ENCODE measurements around a stretch of chr7.

DNA sequence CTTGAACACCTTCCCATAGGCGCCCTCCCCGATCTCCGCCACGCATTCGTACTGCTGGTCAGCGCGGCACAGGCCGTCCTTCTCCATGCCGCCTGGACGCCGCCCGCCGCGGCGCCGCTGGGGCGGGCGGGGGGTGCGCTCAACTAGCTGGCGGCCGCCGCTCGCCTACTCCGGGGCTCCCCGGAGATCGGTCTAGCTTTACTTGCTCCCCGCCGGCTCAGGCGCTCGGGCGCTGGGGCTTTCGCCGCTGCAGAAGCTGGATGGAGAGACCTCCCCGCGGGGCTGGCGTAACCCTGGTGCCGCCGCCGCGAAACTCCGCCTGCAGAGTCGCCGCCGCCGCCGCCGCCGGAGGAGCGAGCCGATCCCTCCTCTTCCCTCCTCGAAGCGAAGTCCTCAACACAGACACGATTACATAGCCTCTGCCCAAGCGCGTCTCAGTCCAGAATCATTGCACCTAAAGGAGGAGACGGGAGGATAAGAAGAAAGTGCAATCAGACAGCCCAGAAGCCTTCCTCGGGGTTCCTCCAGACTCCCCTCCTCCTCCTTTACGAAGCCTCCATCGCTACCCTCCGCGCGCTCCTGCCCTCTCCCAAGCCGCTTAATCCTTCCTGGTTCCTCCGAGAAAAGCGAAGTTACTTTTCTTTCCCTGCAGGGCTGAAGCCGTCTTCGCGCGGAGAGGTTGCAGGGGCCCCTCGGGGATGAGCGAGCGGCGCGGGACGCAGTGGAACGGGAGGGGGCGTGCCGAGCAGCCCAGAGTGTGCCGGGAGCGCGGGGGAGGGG, 2.9 kb downstream of the CDK6 start:
- RRBS, 2 experiments: no CpG with 5 or more reads among the region's 81 CpGs
CAGE:
- cytosol, long polyA minus RNA: no peak
- cytosol, long polyA plus RNA: no peak
- long polyA plus RNA: no peak
- nucleus, long polyA minus RNA: no peak
- nucleus, long polyA plus RNA: no peak

GRCh38 chr7:92835878-92836363, 452 bp downstream of the CDK6 start:
- RRBS, 2 experiments: no CpG with 5 or more reads among the region's 23 CpGs
CAGE:
- cytosol, long polyA minus RNA: no peak
- cytosol, long polyA plus RNA: no peak
- long polyA plus RNA: no peak
- nucleus, long polyA minus RNA: no peak
- nucleus, long polyA plus RNA: no peak

DNA sequence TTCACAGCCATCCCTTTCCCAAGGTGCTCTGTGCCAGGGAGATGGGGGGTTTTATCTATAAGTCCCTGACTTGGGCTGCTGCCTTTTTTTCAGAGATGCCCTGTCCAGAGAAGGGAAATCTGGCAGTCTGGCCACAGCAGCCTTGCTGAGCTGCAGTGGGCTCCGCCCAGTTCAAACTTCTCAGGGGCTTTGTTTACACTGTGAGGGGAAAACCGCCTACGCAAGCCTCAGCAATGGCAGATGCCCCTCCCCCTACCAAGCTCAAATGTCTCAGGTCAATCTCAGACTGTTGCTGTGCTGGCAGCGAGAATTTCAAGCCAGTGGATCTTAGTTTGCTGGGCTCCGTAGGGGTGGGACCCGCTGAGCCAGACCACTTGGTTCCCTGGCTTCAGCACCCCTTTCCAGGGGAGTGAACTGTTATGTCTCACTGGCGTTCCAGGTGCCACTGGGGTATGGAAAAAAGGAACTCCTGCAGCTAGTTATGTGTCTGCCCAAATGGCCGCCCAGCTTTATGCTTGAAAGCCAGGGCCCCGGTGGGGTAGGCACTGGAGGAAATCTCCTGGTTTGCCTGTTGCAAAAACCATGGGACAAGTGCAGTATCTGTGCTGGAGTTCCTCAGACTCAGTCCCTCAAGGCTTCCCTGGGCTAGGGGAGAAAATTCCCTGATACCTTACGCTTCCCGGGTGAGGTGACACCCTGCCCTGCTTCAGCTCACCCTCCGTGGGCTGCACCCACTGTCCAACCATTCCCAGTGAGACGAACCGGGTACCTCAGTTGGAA, 90.1 kb upstream of the CDK6 start:
- RRBS, 2 experiments: no CpG with 5 or more reads among the region's 14 CpGs
CAGE:
- cytosol, long polyA minus RNA: no peak
- cytosol, long polyA plus RNA: no peak
- long polyA plus RNA: no peak
- nucleus, long polyA minus RNA: no peak
- nucleus, long polyA plus RNA: no peak

GRCh38 chr7:93147319-93147967, 742 bp downstream of the SAMD9L start:
- RRBS, 2 experiments: no CpG with 5 or more reads among the region's 6 CpGs
CAGE:
- cytosol, long polyA minus RNA: no peak
- cytosol, long polyA plus RNA: no peak
- long polyA plus RNA: no peak
- nucleus, long polyA minus RNA: no peak
- nucleus, long polyA plus RNA: no peak

- RRBS, 2 experiments: no CpG with 5 or more reads among the region's 21 CpGs
CAGE:
- cytosol, long polyA minus RNA: no peak
- cytosol, long polyA plus RNA: no peak
- long polyA plus RNA: no peak
- nucleus, long polyA minus RNA: no peak
- nucleus, long polyA plus RNA: no peak
Observed at GRCh38 chr7:93574247-93574622, 289 bp downstream of the CALCR start.

GRCh38 chr7:93590951-93592241, 16.9 kb upstream of the CALCR start:
- RRBS, 2 experiments: no CpG with 5 or more reads among the region's 36 CpGs
CAGE:
- cytosol, long polyA minus RNA: no peak
- cytosol, long polyA plus RNA: no peak
- long polyA plus RNA: no peak
- nucleus, long polyA minus RNA: no peak
- nucleus, long polyA plus RNA: no peak

GRCh38 chr7:93914386-93914939, 7.1 kb upstream of the GNG11 start:
- RRBS, 2 experiments: no CpG with 5 or more reads among the region's 7 CpGs
CAGE:
- cytosol, long polyA minus RNA: no peak
- cytosol, long polyA plus RNA: no peak
- long polyA plus RNA: no peak
- nucleus, long polyA minus RNA: no peak
- nucleus, long polyA plus RNA: no peak

GRCh38 chr7:94347870-94348556, 46.7 kb upstream of the COL1A2 start:
- RRBS, 2 experiments: no CpG with 5 or more reads among the region's 5 CpGs
CAGE:
- cytosol, long polyA minus RNA: no peak
- cytosol, long polyA plus RNA: no peak
- long polyA plus RNA: no peak
- nucleus, long polyA minus RNA: no peak
- nucleus, long polyA plus RNA: no peak

GRCh38 chr7:94374045-94374672, 20.5 kb upstream of the COL1A2 start:
- RRBS, 2 experiments: no CpG with 5 or more reads among the region's 3 CpGs
CAGE:
- cytosol, long polyA minus RNA: no peak
- cytosol, long polyA plus RNA: no peak
- long polyA plus RNA: no peak
- nucleus, long polyA minus RNA: no peak
- nucleus, long polyA plus RNA: no peak

DNA sequence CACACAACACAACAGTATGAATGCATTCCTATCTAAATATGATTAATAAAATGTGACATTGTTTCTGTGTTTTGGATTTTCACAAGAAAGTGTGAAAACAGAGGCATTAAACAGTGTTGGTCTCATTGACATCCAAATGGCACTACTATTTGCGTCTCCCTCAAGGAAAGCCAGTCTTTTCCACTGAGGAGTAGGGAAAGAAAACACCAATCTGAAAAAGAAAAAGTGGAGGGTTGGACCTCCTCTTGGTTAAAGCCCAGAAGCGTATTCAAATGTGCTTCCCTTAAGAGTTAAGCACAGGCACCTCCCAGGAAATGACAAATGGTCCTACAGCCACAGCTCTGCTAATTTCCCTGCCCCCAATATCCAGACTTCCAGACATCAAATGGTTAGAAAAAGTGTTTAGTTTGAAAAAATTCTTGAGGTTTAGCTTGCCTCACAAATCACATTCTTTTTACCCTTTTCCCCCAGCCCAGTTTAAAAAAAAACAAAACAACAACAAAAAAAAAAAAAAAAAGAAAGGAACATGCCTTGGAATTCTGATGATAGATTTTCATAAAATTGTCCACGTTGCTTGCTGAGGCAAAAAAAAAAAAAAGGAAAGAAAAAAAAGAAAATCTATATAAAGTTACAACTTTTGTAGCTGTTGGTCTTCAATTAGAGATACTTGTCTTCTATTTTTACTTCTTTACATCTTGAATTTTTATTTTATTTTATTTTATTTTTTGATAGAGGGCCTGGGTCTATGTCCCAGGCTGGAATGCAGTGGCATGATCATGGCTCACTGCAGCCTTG, 19.0 kb upstream of the COL1A2 start:
- RRBS, 2 experiments: no CpG with 5 or more reads among the region's 3 CpGs
CAGE:
- cytosol, long polyA minus RNA: no peak
- cytosol, long polyA plus RNA: no peak
- long polyA plus RNA: no peak
- nucleus, long polyA minus RNA: no peak
- nucleus, long polyA plus RNA: no peak

- RRBS, 2 experiments: no CpG with 5 or more reads among the region's 3 CpGs
CAGE:
- cytosol, long polyA minus RNA: no peak
- cytosol, long polyA plus RNA: no peak
- long polyA plus RNA: no peak
- nucleus, long polyA minus RNA: no peak
- nucleus, long polyA plus RNA: no peak
Observed at GRCh38 chr7:94424065-94424551, 29.4 kb downstream of the COL1A2 start.

- RRBS, 2 experiments: no CpG with 5 or more reads among the region's 1 CpG
CAGE:
- cytosol, long polyA minus RNA: no peak
- cytosol, long polyA plus RNA: no peak
- long polyA plus RNA: no peak
- nucleus, long polyA minus RNA: no peak
- nucleus, long polyA plus RNA: no peak
Observed at GRCh38 chr7:94429109-94429520, 34.4 kb downstream of the COL1A2 start.

- RRBS, 2 experiments: no CpG with 5 or more reads among the region's 21 CpGs
CAGE:
- cytosol, long polyA minus RNA: start-site peak on the minus strand at chr7:94663420-94663437, 6 reads; start-site peak on the minus strand at chr7:94663681-94663713, 37 reads
- cytosol, long polyA plus RNA: no peak
- long polyA plus RNA: no peak
- nucleus, long polyA minus RNA: start-site peak on the plus strand at chr7:94663589-94663674, 45 reads; start-site peak on the minus strand at chr7:94663790-94663846, 5 reads
- nucleus, long polyA plus RNA: no peak
Observed at GRCh38 chr7:94663279-94664035, 7.5 kb upstream of the SGCE start.

GRCh38 chr7:94908767-94908976, 1.3 kb downstream of the PPP1R9A start:
- RRBS, 2 experiments: no CpG with 5 or more reads among the region's 6 CpGs
CAGE:
- cytosol, long polyA minus RNA: no peak
- cytosol, long polyA plus RNA: no peak
- long polyA plus RNA: no peak
- nucleus, long polyA minus RNA: no peak
- nucleus, long polyA plus RNA: no peak

GRCh38 chr7:94972865-94973592, 65.6 kb downstream of the PPP1R9A start:
- RRBS, 2 experiments: no CpG with 5 or more reads among the region's 4 CpGs
CAGE:
- cytosol, long polyA minus RNA: no peak
- cytosol, long polyA plus RNA: no peak
- long polyA plus RNA: no peak
- nucleus, long polyA minus RNA: no peak
- nucleus, long polyA plus RNA: no peak

- RRBS, 2 experiments: no CpG with 5 or more reads among the region's 1 CpG
CAGE:
- cytosol, long polyA minus RNA: no peak
- cytosol, long polyA plus RNA: no peak
- long polyA plus RNA: no peak
- nucleus, long polyA minus RNA: no peak
- nucleus, long polyA plus RNA: no peak
Observed at GRCh38 chr7:95323378-95323755, 965 bp downstream of the PON1 start.

DNA sequence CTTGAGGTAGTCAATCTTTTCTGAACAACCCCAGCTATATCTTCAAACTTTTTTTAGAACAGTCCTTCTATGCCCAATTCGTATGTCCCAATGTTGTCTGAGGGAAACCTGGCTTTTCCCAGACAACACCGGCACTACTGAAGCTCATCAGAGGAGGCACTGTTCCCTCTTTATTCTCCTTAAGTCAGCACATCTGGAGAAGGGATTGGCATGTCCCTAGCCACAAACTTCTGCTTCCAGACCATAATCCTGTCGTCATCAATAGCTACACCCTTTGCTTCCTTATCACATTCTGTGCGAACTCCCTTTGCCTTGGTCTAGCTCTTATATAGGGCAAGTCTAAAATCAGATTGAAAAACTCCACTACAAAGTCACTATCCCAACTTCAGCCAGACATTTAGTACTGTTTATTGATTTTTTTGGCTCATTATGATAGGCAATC, 22.8 kb downstream of the PON3 start:
- RRBS, 2 experiments: no CpG with 5 or more reads among the region's 4 CpGs
CAGE:
- cytosol, long polyA minus RNA: no peak
- cytosol, long polyA plus RNA: no peak
- long polyA plus RNA: no peak
- nucleus, long polyA minus RNA: no peak
- nucleus, long polyA plus RNA: no peak

- RRBS, 2 experiments: no CpG with 5 or more reads among the region's 5 CpGs
CAGE:
- cytosol, long polyA minus RNA: no peak
- cytosol, long polyA plus RNA: no peak
- long polyA plus RNA: no peak
- nucleus, long polyA minus RNA: no peak
- nucleus, long polyA plus RNA: no peak
Observed at GRCh38 chr7:95602227-95602914, 6.1 kb upstream of the PDK4 start.

DNA sequence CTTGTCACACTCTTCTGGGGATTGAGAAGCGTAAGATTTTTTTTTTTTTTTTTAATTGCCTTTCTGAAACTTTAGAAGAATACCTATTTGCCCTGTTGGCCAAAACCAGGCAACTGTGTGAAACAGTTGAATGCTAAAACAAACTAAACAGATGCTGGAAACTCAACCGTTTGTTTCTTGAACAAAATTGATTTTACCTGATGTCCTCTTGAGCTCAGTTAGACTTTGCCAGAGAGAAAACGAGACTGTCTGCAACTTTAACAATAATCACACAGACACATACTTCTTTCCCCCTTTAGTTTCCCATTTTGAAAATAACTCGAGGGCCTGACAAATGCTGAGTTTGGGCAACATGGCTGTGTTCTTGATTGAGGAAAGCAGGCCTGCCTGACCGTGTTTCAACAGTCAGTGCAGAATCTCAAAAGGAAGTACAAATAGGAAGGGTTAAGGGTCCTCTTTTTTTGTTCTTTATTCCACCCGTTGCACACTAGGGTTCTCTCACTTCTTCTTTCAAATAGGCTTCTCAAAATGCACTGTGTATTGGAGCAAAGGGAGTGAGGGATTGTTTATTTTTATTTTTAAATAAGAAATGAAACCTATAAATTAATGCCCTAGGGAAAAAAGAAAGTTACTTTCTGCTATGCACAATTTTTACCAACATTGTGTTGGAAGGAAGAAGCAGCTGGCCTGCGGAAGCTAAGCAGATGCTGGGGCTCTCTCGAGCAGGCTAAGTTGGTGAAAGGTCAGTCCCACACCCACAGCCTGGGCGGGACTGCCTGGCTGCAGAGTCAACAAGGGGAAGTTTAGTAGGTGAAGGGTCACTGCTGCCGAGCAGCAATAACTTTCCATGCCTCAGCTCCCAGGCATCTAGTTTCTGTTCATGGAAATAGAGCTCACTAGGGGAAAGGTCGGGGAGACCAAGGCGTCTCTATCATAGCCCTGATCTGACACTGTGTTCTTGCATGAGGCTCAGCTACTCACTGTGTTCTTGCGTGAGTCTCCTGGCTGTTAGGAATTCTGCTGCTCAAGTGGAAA, 12.1 kb upstream of the PDK4 start:
- RRBS, 2 experiments: no CpG with 5 or more reads among the region's 13 CpGs
CAGE:
- cytosol, long polyA minus RNA: no peak
- cytosol, long polyA plus RNA: no peak
- long polyA plus RNA: no peak
- nucleus, long polyA minus RNA: no peak
- nucleus, long polyA plus RNA: no peak

DNA sequence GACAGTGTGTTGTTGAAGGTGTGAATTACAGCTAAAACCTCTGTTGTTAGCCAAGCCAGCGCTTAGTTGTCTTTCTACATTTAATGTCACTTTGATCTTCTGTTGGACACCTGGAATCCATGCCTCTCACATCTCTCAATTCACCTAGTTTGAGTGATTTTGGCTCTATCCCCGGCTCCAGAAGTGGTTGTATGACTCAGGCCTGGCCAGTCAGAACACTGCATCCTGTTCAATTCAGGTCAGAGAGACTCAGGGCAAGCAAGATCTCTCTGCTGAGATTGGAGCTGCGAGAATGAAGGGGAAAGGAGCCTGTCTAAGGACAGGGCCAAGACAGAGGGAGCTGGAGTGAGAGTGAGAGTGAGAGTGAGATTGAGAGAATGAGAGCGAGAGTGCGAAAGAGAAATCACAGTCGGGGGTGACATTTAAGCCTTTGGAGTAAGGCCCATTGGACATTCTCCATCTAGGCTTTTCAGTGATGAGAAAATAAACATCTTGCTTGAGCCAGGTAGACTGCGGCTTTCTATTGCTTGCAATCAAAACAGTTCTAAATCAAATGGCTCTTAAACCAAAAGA, 83.4 kb upstream of the DYNC1I1 start:
- RRBS, 2 experiments: no CpG with 5 or more reads among the region's 7 CpGs
CAGE:
- cytosol, long polyA minus RNA: no peak
- cytosol, long polyA plus RNA: no peak
- long polyA plus RNA: no peak
- nucleus, long polyA minus RNA: no peak
- nucleus, long polyA plus RNA: no peak